AG10803 (cell line): ENCODE results near the genes MRPL10 and SP2.

GRCh38 chr17:47117901-47118505 is 71.1 kb downstream of the CDC27 start:
- RRBS: no CpG with 5 or more reads among the region's 3 CpGs

- RRBS: no CpG with 5 or more reads among the region's 11 CpGs
Measured at GRCh38 chr17:47276855-47277423, 23.3 kb downstream of the ITGB3 start.

DNA sequence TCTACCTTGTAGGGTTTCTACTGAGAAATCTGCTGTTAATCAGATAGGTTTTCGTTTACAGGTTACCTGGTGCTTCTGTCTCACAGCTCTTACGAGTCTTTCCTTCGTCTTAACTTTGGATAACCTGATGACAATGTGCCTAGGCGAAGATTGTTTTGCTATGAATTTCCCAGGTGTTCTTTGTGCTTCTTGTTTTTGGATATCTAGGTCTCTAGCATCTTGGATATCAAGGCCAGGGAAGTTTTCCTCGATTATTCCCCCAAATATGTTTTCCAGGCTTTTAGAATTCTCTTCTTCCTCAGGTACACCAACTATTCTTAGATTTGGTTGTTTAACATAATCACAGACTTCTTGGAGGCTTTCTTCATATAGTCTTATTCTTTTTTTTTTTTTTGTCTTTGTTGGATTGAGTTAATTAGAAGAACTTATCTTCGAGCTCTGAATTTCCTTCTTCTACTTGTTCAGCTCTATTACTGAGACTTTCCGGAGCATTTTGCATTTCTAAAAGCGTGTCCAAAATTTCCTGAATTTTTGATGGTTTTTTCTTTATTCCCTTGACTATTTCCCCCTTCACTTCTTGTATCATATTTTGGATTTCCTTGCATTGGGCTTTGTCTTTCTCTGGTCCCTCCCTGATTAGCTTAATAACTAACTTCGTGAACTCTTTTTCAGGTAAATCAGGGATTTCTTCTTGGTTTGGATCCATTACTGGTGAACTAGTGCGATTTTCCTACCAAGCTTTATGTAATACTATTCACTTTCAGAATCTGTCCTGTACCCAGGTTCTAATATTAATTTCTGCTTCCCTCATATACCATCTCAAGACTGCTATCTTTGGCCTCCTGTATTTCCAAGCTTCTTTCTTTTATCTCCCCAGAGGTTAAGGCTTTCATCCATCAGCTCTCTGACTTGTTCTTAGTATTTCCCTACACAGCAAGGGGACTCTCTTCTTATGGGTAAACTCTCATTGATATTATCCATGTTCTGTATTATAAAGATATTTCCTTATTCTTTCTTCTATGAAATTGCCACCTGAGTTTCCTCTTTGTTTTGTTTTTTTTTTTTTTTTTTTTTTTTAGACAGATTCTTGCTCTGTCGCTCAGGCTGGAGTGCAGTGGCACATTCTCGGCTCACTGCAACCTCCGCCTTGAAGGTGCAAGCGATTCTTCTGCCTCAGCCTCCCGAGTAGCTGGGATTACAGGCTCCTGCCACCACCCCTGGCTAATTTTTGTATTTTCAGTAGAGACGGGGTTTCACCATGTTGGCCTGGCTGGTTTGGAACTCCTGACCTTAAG is 92.3 kb upstream of the NPEPPS start:
- RRBS: no CpG with 5 or more reads among the region's 16 CpGs

- RRBS: no CpG with 5 or more reads among the region's 12 CpGs
Measured at GRCh38 chr17:47493188-47493538, 37.7 kb upstream of the NPEPPS start.

GRCh38 chr17:47663883-47664574 is 14.3 kb downstream of the KPNB1 start:
- RRBS: no CpG with 5 or more reads among the region's 6 CpGs

GRCh38 chr17:47674384-47675010 is 19.5 kb upstream of the TBKBP1 start:
- RRBS: no CpG with 5 or more reads among the region's 7 CpGs

- RRBS: no CpG with 5 or more reads among the region's 5 CpGs
Measured at GRCh38 chr17:47679948-47680235, 14.1 kb upstream of the TBKBP1 start.

GRCh38 chr17:47683026-47683212 is 11.0 kb upstream of the TBKBP1 start:
- RRBS: no CpG with 5 or more reads among the region's 2 CpGs

DNA sequence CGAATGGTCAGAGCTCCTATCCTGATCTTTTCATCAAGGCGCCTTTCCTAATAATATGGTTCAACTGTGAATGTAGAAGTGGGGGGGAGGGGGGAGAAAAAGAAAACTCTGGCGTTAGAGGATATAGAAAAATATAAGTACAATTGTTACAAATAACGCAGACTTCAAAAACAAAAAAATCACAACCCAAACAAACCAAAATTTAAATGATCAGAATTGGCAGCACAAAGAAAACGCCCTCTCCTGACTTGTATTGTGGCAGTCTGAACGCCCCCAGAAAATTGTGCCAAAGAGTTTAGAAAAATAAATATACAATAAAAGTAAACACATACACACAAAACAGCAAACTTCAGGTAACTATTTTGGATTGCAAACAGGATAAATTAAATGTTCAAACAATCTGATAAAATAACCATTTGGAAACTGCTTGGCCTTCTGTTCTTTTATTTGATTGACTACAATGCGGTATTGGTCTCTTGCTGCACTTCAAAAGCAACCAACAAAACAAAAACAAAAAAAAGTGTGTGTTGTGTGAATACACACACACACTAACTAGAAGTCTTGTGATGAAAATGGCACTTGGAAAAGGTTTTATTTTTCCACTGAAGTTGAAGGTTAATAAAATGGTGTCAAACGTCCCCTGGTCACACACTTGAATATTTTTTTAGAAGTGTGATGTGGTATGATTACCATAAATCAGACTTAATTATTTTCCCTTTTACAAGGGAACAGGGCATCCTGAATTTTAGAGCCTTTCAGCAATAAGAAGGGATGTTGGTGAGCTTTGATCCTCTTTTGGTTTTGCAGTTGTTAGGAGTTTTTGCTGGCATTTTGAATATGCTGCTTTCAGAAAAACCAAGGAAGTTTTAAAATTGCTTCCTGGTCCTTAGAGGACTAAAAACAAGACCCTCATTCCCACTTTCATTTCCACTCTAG is 10.5 kb upstream of the TBKBP1 start:
- RRBS: no CpG with 5 or more reads among the region's 8 CpGs

- RRBS: no CpG with 5 or more reads among the region's 3 CpGs
Measured at GRCh38 chr17:47829804-47830018, 1.6 kb downstream of the MRPL10 start.

GRCh38 chr17:47830934-47831863 is at the start of gene MRPL10:
Gene MRPL10 (minus strand): TSS chr17:47831541.
- RRBS: 1% methylated on average over 13 of the region's 41 CpGs

- RRBS: 2% methylated on average over 33 of the region's 84 CpGs
Measured at GRCh38 chr17:47895958-47896982, at the start of gene SP2. Gene SP2 (plus strand): TSS chr17:47896236.

GRCh38 chr17:47896983-47898160 is 1.3 kb downstream of the SP2 start:
- RRBS: no CpG with 5 or more reads among the region's 16 CpGs

DNA sequence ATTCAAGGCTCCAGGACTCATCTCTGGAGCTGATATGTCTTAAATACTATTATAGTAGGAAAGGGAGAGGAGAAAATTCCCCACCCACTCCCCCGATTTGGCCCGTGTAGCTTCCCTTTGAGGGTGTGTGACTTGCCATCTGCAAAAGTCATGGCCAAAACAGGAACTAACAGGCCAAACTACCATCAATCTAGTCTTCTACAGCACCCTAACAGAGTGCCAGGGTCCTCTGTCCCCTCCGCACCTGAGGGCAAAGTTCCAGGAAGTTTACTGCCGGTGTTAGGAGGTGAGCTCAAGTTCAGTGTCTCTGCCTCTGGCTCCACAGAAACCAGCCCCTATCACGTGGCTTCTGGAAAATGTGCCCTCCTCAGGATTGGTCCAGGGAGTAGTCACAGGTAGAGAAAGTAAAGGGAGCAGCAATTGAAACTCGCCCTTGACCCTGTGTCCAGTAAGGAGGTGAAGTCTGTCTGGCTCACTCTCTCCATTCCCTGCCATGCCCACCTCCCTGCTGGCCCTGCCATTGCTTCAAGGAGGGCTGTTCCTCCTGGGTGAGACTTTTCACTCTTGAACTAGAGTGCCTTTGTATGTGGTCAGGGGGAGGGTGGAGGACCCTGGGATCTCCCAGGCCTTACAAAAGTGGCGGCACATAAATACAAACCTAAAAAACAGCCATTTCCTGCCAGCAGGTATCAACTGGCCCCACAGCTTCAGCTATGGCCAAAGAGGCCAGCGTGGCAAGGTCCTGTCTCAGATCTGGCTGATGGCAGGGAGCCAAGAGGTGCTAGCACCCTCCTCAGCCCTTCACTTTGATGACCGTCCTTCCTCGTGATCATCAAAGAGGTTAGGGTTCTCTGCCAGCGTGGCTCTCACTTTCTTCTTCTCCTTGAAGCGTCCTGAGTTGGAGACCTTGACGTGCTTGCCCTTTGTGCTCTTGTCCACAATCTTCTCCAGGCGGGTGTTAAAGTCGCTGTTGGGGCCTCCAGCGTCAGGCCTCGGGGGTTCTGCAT is 5.3 kb downstream of the PRR15L start:
- RRBS: no CpG with 5 or more reads among the region's 17 CpGs

GRCh38 chr17:48014343-48014857 is 23.2 kb downstream of the COPZ2 start:
- RRBS: no CpG with 5 or more reads among the region's 8 CpGs

DNA sequence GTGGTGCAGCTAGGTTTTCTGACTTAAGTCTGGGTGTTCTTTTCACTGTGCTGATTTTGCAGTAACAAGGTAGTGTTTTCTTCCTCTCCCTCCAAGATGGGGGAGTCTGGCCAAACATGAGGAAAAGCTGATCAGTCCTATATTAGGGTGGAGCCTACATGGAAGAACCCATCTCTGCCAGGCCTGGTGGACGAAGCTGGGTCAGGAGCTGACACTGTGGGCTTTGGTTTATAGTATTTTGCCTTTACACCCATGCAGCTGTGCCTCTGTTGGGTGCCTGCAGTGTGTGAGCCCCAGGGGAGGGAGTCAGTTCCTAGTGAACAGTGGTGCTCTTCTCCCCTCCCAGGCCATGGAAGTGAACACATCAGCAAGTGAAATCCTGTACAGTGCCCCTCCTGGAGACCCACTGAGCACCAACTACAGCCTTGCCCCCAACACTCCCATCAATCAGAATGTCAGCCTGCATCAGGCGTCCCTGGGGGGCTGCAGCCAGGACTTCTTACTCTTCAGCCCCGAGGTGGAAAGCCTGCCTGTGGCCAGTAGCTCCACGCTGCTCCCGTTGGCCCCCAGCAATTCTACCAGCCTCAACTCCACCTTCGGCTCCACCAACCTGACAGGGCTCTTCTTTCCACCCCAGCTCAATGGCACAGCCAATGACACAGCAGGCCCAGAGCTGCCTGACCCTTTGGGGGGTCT is 9.9 kb downstream of the NFE2L1 start:
- RRBS: no CpG with 5 or more reads among the region's 6 CpGs

- RRBS: no CpG with 5 or more reads among the region's 3 CpGs
Measured at GRCh38 chr17:48265552-48266271, 158.1 kb downstream of the SNX11 start.

DNA sequence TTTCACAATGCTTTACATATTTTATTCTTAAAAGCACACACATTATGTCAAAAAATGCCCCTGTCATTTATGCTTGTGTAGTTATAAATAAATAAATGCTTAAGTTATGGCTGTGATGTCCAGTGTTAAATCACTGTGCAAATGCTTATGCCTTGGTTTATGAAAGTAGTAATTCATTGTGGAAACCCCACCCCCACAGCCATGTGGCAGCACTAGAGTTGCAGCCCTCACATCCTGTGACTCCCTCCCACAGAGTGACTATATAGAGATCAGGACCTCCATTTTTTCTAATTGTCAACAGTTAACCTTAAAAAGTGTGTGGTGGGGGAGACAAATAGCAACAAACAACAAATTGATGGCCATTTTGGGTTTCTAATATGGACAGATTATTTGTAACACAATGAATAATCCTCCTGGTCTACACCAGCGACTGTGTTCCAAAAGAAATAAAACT is 2.4 kb downstream of the SKAP1 start:
- RRBS: no CpG with 5 or more reads among the region's 1 CpG

DNA sequence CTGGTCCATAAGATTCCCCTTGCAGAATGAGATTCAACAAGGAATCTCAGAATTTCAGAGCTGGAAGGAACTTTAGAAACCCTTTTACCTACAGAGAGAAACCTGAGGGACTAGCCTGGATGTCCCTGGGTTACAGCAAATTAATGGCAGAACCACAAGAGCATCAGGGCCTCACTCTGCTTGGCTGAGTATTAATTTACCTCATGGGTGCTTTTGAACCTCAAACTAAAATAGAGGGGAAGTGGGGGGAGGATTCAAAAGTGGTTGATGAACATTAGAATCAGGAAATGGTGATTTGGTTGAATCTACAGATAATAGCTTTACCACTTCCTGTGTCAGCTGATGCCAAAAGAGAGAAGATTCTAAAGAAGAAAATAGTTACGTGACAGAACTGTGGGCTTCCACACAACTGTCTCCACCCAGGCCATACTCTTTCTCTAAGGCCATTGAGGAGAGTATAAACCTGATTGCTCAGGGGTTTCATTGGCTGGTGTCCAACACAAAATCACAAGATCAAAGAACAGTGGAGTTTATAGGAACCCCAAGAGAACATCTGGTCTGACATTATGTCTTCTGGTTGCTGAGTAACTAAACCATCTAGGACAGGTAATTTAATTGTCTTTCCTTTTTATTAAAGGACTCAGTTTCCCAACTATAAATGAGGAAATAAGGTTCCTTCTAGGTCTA is 11.3 kb upstream of the SKAP1 start:
- RRBS: no CpG with 5 or more reads among the region's 1 CpG

GRCh38 chr17:48498002-48498680 is 32.7 kb downstream of the HOXB1 start:
- RRBS: no CpG with 5 or more reads among the region's 6 CpGs